Psoas muscle (tissue), 2 donors: ENCODE measurements around a stretch of chr4.

DNA sequence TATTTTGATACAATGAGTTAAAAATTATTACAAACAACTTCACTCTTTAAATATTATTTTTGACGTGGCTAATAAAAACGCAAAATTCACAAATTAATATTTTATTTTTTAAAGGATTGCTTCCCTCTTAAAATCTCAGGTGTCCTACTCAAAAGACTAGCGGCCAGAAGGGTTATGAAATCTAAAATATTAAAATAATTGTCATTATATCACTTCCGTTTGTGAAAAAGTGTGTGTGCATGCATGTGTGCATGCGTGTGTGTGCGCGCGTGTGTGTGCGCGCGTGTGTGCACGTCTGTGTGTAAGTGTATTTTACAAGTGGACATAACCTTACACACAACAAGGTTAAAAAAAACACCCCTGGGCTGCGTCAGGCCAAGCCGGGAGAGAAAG, 390 bp upstream of the ZNF595 start:
- PRO-cap, 2 experiments, result no peak in any of the 2 experiments

GRCh38 chr4:120948-121842, 3.1 kb upstream of the ZNF718 start:
- PRO-cap, 2 experiments, result no peak in any of the 2 experiments

- PRO-cap, 2 experiments, result no peak in any of the 2 experiments
Observed at GRCh38 chr4:474213-474488, 24.8 kb downstream of the ZNF721 start.

DNA sequence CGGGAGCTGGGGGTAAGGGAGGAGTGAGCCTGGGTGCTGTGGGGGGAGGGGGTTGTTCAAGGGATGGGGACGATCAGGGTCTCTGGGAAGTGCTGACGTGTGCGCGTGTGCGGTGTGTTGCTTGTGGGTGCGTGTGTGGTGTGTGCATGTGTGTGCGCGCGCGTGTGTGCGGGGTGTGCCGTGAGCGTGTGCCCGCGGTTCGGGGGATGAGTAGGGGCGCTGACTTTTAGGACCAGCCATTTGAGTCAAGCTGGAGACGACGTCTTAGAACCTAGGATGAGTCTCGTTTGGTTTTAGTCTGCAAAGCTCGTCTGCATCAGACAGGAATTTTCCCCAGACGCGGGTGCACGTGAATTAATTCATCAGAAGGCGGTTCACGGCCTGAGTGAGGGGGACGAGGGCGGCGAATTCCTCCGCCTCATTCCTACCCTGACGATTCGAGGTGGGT, 922 bp upstream of the TMEM271 start:
- PRO-cap, 2 experiments, result no peak in any of the 2 experiments

GRCh38 chr4:663878-664540, 10.1 kb downstream of the ATP5ME start:
- PRO-cap, 2 experiments, result no peak in any of the 2 experiments

- PRO-cap, 2 experiments, result no peak in any of the 2 experiments
Observed at GRCh38 chr4:726576-727399, 21.2 kb downstream of the PCGF3 start.

GRCh38 chr4:734747-735017, 29.1 kb downstream of the PCGF3 start:
- PRO-cap, 2 experiments, result no peak in any of the 2 experiments

DNA sequence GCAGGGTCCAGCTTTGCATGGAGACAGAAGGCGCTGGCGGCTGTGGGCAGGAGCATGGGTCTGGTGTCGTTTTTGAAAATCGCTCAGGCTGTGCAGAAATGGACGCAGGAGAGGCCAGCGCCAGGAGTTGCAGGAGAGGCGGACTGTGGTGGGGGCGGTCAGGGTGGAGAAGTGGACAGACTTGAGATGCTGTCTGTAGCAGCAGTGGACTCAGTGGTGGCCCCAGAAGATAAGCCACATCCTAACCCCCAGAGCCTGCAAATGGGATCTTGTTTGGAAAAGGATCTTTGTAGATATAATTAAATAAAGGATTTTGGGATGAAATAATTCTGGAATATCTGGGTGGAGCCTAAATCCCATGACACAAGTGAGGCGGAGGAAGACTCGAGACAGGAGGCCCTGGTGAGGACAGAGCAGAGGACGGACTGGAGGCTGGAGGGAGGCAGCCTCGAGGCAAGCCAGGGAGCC, 56.3 kb downstream of the PCGF3 start:
- PRO-cap, 2 experiments, result no peak in any of the 2 experiments

GRCh38 chr4:763358-764310, 58.0 kb downstream of the PCGF3 start:
- PRO-cap, 2 experiments, result no peak in any of the 2 experiments

DNA sequence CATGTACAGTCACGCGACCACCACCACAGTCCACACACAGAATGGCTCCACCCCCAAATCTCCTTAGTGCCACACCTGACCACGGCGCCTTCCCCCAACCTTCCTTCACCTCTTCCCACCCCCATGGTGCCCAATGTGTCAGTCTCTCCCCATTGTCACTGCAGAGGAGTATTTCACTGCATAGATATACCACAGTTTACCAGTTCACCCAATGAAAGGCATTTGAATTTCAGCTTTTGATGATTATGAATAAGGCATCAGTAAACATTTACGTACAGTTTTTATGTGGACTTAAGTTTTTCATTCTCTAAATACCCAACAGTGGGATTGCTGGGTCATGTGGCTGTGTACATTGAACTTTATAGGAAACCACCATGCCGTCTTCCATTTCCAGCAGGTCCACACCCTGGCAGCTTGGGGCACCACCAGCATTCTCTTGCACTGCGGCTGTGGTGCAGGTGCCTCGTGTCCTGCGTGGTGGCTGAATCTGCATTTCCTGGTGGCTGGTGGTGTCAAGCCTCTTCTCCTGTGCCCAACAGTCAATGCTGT, 49.1 kb downstream of the CPLX1 start:
- PRO-cap, 2 experiments, result no peak in any of the 2 experiments

DNA sequence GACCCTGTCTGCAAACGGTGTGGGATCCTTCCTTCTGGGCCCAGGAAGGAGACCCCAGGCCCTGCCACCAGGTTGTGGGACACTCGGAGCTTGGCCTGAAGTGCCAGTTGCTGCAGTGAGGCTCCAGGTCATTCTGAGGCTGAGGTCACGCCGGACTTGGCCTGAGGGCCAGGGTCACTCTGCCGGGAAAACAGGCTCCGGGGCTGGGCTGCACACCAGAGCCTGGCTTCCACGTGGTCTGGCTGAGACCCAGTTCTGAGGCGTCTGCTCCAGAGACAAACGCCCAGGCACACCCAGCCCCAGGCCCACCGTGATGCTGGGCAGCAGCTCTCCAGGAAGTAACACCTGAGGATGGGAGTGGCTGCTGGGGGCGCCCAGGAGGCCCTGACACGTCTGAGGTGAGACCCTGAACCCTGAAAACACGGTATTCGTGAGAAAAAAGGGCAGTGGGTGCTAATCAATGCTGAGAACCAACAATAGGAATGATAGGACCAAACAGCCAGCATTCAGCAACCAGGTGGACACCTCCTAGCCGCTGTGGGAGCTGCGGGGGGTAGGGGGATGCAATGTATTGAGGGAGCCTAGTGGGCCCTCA, 36.9 kb downstream of the CPLX1 start:
- PRO-cap, 2 experiments, result no peak in any of the 2 experiments

GRCh38 chr4:792282-793165, 33.4 kb downstream of the CPLX1 start:
- PRO-cap, 2 experiments, result no peak in any of the 2 experiments

- PRO-cap, 2 experiments, result no peak in any of the 2 experiments
Observed at GRCh38 chr4:794912-795488, 30.9 kb downstream of the CPLX1 start.

DNA sequence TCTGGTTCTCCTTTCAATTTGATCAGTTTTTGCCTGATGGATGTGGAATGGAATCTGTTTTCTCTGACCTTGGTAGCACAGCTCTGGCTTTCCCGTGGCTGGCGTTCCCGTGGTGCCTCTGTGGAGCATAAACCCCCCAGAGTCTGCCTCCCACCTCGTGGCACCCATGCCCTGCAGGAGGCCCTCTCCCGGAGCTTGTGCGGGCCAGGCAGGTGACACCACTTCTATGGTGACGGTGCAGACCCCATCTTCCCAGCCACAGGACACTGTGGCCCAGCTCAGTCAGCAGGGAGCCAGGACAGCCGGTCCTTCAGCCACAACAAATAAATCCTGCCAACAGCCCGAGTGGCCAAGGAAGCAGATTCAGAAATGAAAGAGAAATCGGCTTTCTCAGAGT, 52.7 kb upstream of the CPLX1 start:
- PRO-cap, 2 experiments, result no peak in any of the 2 experiments

DNA sequence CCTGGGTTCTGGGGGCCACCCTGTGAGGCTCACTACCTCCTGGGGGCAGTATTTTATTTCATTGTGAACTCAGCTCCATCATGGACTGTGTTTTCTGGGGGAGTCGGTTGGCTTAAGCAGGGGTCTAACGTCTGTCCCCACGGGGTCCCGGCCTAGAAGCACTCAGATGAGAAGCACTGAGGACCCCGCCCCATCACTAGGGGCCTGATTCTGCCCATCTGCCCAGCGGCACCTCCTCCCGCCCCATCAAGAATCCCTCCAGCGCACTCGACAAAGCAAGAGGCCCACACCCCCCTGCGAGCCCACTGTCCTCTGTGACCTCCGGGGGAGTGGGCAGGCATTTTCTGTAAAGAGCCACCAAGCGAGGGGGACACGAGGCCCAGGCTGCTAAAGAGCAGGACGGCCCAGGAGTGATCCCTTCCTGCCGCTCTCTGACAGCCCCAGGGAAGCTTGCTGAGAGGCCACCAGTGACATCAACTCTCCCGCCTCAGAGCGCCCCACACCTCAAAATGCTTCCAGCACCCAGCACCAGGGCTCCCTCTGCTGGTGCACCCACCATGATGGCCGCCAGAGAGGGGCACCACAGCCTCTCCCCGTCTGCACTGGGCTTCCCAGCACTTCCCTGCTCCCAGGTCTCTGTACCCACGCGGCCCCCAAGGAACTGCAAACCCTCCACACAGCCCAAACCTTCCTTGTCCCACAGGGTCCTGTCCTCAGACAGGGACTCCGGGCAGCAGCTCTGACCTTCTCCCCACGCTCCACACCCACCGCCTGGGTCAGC, 40.5 kb downstream of the GAK start:
- PRO-cap, 2 experiments, result no peak in any of the 2 experiments

GRCh38 chr4:906633-907184, 25.4 kb downstream of the GAK start:
- PRO-cap, 2 experiments, result no peak in any of the 2 experiments

DNA sequence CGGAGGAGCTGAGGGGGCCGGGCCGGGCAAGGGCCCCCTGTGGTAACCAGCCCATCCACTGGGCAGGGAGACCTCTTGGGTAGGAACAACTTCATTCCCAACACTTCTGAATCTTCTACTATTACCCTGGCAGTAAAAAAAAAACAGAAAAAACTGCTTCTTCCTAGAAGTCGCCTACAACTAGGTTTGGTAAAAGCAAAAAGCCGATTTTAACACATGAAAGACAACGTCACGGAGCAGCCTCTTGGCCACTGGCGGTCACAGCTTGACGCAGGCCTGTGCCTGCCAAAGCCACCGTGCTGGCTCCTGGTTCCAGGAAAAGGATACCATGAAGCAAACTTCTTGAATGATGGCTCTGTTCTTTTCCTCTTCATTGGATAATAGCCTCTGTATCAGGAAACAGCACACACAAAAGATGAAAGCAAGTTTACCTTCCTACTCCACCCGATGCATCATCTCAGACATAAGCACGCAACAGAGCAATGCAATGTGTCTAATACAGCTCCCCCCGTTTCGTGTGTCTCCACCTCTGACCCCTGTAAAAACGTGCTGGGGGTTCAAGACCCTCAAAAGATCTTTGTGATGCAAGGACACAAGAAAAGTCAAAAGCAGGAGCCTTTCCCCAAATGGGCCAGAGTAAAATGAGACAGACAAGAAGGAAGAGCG, 19.6 kb downstream of the GAK start:
- PRO-cap, 2 experiments, result no peak in any of the 2 experiments

DNA sequence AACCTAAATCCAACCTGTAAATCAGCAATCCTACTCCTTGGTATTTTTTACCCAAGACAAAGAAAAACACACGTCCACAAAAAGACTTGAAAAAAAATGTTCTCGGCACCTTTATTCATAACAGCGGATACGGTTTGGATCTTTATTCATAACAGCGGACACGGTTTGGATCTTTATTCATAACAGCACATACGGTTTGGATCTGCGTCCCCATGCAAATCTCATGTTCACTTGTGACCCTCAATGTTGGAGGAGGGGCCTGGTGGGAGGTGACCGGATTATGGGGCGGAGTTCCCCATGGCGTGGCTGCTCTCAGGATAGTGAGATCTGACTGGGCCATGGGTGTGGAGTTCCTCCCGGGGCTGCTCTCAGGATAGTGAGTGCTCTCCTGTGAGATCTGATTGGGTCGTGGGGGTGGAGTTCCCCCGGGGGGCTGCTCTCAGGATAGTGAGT, 7.7 kb downstream of the GAK start:
- PRO-cap, 2 experiments, result no peak in any of the 2 experiments

DNA sequence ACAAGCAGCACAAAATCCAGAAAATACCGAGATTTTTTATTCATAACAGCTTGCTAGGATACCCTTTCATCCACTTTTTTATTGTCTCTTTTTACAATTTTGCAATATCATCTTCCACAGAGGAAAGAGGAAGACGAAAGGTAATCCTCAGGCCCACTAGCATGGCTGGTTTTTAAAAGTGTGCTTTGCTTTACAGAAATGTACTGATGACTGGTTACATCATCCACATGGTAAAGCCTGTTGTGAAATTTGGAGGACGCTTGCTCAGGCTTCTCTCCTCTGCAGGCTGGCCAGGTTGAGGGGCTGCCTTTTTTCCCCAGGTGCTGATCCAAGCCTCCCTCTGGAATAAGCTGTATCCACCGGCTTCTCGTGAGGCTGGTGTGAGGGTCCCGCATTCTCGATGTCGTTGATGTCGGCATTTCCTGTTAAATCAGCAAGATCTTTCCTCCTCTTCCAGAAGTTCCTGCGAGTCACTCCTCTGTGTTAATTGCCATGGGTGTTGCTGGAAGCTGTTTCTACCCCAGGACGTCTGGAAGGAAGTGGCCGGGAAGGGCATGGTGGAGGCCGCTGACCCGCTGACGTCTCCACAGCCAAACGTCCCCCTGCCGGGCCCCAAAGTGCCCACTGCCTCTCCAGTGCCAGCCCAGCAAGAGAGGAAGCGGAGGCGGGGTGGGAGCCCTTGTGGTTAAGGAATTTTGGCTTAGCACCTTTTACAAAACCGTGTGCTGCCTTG, 5.8 kb upstream of the DGKQ start:
- PRO-cap, 2 experiments, result no peak in any of the 2 experiments

GRCh38 chr4:995449-996057, 2.3 kb upstream of the SLC26A1 start:
- PRO-cap, 2 experiments, result no peak in any of the 2 experiments